Cardiac ventricle fibroblast (primary cell): ENCODE data around the genes AGBL2, OR4A47, OR5L1, OR10AG1, OR5F1, OR5J2, OR8U1, APLNR and PRG3.

DNA sequence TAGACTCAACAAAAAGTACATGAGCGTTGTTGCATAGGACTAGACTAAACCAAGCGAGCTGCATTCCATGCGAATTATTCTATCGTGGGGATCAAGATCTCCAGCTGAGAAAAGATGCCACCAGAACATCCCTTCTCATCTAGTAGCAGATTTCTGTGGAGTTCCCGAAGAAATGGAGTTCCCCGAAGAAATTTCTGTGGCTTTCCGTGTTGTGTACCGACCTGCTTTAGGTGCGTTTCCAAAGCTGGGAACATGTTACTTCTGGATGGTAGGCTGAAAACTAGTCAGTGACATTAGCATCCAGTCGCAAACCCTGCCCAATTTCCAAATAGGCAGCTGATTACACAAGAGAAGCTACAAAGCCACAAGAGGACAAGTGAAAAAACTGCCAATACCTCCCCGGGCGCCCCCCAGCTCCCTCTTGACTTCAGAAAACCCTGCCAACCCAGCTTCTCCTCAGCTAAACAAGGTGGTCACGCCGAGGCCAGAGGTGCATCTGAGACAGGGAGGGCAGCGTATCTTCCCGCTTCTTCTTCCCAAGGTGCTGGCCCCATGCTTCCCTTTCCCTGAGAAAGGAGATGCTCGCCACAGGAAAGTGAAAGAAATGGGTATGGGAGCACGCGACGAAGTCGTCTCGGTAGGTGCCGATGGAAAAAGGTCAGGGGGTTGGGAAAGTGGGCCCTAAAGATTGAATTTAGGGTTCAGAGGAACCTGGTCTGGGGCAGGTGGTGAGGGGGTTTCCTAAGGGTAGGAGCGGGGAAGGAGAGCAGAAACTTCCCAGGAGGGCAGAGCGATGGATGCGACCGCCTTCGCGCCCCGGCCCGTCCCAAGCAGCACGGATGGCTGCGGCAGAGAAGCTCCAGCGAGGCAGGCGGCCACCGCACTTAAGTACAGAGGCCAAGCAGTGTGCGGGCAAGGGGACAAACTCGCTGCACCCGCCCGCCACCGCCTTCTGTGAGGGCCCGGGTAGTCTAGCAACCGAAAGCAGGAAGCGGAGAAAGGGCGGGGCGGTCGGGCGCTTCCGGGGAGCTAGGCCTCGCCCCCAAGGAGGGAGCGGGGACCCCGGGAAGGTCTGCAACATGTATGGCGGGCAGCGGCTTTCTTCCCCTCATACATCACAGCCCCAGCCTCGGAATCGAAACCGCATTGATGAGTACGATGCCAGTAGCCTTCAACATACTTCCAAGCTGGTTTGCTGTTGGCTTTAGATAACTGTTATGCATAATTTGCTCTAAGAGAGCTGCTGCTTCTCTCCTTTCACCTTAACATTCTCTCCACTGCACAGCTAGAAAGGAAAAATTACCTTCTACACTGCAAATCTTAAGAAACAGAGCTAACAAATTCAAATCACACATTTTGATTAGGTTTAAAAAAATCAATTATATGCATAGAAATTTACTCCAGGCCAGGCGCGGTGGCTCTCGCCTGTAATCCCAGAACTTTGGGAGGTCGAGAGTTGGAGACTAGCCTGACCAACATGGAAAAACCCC lies at the start of gene AGBL2:
Gene AGBL2 (minus strand): TSS at position 973 of the 1,490 bp plus-strand sequence.
- RAMPAGE, long total RNA: no peak

GRCh38 chr11:47924410-47924814 lies 55.9 kb upstream of the PTPRJ start:
- RAMPAGE, long total RNA: no peak

- RAMPAGE, long total RNA: no peak
Measured at GRCh38 chr11:47950341-47950619, 30.1 kb upstream of the PTPRJ start.

- RAMPAGE, long total RNA: no peak
Measured at GRCh38 chr11:48072230-48072753, 91.9 kb downstream of the PTPRJ start.

DNA sequence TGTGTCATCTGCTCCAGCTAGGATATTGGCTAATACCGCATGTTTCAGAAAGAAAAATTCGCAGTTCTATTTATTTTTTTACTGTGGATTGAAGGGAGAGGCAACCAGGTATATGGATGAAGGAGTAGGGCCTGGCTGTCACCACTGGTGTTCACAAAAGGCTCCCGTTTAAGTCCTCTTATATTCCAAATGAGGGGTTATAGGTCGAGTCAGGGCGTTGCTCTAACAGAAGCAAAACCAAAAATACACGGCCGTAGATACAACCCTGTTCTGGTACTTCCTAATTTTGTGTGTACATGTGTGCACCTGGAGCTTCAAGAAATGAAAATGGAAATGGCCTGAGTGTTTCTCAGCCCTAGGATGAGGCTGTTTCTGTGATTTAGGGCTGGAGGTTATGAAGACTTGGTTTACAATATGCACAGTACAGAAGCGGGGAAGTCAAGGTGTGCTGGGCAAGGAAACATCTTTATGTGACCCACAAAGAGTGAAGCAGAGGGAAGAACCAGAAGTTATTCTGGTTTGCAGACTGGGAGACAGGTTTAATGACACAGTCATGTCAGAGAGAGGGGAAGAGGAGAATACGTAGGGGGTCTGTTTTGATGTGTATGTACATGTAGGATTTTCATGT lies 110.5 kb upstream of the OR4B1 start:
- RAMPAGE, long total RNA: no peak

- RAMPAGE, long total RNA: no peak
Measured at GRCh38 chr11:48488463-48489022, at the start of gene OR4A47. TSS of gene OR4A47 (plus strand) at chr11:48488793.

DNA sequence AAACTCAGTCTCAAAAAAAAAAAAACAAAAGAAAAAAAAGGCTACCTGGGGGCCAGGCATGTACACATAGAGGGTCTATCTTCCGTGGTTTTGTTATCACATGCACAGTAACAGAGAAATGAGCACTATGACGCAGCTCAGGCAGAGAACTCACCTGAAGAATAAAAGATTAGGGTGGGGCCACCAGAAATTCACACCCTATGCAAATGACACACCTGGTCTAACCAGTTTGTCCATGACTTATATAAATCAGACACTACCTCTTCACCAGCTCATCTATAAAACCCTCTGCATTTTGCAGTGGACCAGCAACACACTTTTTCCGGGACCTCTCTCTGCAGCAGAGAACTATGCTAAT lies 30.5 kb downstream of the FOLH1 start:
- RAMPAGE, long total RNA: no peak

DNA sequence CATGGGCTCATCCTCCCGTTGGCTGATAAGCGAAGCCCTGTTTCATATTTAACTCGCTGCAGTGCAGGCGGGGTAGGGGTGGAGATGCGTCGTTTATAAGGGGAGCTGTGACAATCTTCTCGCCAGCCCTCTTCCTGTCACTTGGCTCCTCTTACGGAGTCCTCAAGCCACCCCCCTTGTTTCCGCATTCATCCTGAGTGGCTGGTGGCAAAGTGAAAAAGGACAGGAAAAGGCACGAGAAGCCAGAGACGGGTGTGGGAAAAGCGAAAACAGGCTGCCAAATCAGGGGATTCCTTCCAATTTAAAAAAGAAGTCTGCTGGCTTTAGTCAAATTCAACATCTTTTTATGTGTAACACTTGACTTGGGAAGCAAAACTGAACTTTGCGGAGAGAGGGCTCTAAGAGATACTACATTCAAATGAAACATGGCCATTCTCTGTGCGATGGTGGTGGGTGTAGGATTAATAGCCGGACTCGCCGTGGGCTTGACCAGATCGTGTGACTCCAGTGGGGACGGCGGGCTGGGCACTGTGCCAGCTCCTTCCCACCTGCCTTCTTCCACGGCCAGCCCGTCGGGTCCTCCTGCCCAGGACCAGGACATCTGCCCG lies 187.5 kb upstream of the OR4C12 start:
- RAMPAGE, long total RNA: no peak

GRCh38 chr11:55811152-55811664 lies at the start of gene OR5L1:
TSS of gene OR5L1 (plus strand) at chr11:55811367.
- RAMPAGE, long total RNA: no peak

- RAMPAGE, long total RNA: no peak
Measured at GRCh38 chr11:55969888-55970112, at the start of gene OR10AG1. TSS of gene OR10AG1 (minus strand) at chr11:55969945.

GRCh38 chr11:55994529-55994876 lies at the start of gene OR5F1:
TSS of gene OR5F1 (minus strand) at chr11:55994625.
- RAMPAGE, long total RNA: no peak

DNA sequence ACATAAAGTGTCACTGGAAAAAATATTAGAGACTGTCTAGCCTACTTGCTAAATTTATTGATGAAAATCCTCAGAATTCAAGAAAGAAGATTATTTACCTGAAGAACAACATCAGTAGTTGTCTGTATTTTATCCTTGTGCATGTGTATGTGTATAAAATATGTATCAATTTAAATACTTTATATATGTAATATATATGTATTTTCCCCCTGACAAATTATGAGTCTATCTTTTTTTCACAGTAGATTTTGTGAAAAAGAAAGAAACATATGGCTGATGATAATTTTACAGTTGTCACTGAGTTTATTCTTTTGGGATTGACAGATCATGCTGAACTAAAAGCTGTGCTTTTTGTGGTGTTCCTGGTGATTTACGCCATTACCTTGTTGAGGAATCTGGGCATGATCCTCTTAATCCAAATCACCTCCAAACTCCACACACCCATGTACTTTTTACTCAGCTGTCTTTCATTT lies at the start of gene OR5J2:
Gene OR5J2 (plus strand): TSS at position 270 of the 473 bp plus-strand sequence.
- RAMPAGE, long total RNA: no peak

DNA sequence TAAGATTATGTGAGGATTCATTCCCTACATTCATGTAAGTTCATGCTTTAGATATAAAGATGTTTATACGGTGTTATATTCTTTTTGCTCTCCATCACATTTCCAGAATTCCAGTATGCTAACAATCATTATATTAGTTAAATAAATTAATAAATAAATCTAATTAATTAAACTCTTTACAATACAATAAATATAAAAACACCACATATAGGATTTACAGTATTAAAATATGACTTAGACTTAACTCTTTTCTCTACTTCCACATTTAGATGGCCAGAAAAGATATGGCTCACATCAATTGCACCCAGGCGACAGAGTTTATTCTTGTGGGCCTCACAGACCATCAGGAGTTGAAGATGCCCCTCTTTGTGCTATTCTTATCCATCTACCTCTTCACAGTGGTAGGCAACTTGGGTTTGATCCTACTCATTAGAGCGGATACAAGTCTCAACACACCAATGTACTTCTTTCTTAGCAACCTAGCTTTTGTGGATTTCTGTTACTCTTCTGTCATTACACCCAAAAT lies at the start of gene OR8U1:
Gene OR8U1 (plus strand): TSS at position 285 of the 526 bp plus-strand sequence.
- RAMPAGE, long total RNA: no peak

DNA sequence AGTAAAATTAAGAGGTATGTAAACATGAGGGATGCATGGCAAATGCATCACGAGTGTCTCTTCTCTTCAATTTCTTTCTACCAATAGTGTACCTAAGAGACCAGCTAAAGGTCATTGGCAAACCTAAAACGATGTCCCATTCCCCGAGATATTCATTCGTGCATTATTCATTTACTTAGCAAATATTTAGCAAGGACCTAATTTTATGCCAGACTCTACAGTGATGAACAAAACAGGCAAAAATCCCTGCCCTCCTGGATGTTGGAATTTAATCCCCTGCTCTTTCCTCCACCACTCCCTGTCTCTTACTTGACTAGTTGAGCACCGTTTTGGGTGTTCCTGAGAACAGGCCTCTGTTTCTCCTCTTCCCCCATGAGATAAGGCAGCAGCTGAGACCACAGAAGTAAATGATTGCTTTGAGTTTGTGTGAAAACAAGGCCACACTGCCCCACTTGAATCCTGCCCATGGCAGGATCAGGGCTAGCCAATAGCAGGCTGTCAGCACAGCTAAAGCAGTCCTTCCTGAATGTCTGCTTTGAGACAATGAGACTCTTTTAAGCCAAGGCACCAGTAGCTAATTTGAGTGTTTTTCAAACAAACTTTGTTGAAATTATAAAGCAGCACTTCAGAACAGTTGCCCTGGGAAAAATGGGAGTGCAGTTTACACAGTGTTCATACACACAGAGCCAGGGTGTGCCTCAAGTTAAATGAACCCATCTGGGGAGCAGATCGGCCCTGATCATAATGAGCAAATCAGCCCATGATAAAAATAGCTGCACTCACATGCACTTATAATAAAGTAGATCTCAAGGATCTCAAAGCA lies 103.7 kb upstream of the OR5AK2 start:
- RAMPAGE, long total RNA: no peak

- RAMPAGE, long total RNA: no peak
Measured at GRCh38 chr11:57124340-57125592, 57.0 kb upstream of the LRRC55 start.

GRCh38 chr11:57237072-57237856 lies at the start of gene APLNR:
TSS of gene APLNR (minus strand) at chr11:57237250.
- RAMPAGE, long total RNA: no peak

GRCh38 chr11:57292954-57293388 lies 31.8 kb downstream of the TNKS1BP1 start:
- RAMPAGE, long total RNA: no peak

- RAMPAGE, long total RNA: no peak
Measured at GRCh38 chr11:57314995-57315513, 9.7 kb downstream of the TNKS1BP1 start.

DNA sequence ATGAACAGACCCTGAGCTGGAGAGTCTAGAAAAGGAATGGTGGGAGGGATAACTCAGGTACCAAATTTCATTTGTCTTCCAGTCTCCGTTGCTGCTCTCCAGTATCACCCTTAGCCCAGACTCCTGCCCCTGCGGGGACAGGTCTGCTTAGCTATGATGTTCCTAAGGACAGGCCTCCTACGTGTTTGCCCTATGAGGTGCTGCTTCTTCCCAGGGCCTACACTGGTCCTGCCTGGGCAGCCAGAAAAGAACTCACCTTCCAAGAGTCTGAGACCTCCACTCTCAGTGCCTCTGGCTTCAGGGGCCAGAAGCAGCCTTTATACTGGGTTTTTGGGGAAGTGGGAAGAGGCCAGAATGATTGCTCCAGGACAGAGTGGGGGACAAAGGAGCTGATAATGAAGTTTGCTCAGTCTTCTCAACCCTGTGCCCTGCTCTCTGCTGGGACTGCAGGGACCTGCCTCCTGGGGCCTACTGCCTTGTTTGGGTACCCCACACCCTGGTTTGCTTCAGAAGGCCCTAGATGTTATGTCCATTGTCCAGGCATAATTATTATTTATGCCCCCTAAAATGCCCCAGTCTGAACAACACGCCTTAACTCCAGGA lies at the start of gene PRG3:
Gene PRG3 (minus strand): TSS at position 293 of the 603 bp plus-strand sequence.
- RAMPAGE, long total RNA: no peak

GRCh38 chr11:57497252-57498210 lies 18.0 kb downstream of the SLC43A1 start:
- RAMPAGE, long total RNA: no peak